ENCODE data around the genes EZHIP, FGD1 and MAGED2.

GRCh38 chrX:49042763-49043066, 442 bp downstream of the TFE3 start:
- PRO-cap, result no peak

DNA sequence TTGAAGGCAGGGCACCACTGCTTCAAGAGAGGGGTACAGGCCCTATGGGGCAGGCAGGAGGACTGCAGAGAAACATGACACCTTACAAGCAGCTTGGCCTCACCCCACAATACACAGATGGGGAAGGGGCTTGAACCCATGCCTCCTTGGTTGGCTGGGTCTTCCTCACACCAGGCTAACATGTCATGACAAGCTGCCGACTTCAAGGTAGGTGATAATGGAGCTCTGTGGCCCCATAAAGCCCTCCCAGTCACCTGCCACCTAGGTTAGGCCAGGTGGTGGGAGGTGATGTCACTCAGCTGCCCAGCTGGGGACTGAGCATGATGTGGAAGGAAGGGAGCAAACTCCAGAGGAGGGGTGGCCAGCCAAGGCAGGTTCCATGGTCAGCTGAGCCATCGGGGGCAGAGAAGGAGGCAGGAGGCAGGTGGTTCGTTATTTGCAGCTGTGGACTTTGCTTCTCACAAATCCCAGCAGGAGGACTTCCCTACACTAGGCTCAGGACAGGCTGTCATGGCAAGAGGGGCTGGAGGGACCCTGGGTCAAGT, 2.0 kb downstream of the CCDC120 start:
- PRO-cap, result no peak

- PRO-cap, result no peak
Observed at GRCh38 chrX:49175535-49176281, 4.0 kb downstream of the PLP2 start.

GRCh38 chrX:51406543-51407070, at the start of gene EZHIP:
Gene EZHIP, plus strand, starts transcription at chrX:51406948.
- PRO-cap, result no peak

DNA sequence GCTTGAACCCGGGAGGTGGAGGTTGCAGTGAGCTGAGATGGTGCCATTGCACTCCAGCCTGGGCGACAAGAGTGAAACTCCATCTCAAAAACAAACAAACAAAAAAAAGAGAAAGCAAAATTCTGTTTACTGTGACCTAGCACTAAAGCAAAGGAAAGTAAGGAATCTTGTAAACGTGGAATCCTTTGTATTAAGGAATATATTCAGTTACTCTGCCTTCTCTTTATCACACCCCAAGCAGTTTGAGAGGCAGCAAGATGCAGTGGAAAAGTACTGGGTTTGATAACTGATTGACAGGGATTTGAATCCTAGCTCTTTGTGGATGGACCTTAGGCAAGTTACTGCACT, 42.6 kb upstream of the MAGED1 start:
- PRO-cap, result no peak

DNA sequence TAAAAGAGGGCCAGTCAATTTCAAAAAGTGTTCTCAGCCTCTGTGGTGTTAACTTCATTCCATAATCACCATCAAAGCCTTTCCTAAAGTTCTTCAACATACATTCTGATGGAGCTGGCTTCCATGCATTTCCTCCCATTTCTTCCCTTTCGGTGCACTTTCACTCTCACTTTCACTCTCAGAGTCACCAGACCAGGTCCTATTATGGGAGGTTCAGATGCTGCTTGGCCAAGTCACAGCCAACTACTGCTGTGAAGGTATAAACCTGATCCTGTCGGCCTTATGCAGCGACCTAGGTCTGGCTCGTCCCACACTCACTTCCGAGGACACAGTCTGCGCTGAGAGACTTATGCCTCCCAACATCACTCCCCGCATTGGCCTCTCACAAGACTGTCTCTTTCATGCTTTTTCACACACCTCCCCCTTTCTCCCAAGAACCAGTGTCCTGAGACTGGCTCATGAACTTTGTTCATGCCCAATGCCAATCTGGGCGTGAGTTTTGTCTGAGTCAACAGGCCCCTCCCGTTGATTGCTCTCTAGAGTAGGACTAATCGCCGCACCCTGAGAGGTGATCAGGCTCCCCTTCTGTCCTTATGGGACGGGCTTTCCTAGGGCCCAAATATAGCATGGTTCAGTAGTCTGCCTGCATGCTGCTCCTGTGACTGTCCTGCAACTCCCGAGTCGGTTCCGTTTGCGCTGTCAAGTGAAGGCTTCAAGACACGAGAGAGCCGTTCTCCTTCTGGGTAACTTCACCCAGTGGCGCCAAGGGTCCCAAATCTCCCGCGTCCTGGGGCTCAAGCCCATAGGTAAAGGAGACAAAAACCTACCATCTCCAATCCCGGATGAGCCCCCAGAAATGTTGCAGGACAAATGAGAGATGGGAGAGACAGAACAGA, 60.9 kb upstream of the XAGE1B start:
- PRO-cap, result no peak

DNA sequence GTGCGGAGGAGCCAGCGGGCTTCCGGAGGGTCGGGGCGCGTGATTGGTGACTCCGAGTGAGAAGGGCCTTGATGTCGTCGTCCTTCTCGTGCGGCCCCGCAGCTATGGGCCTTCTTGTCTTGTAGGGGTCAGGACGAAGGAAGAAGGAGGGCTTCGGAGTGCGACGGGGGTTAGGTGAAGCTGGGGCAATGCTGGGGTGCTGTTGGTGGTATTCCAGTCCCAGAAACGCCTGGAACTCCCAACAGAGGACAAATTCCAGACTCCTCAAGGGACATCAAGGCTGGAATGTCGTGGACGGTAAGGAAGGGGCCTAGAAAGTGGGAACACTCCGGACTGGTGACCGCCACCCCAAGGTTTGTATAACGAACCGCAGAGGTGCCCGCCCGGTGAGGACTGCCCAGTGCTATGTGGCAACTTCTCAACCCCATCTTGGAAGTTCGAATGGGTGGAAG, 362 bp downstream of the XAGE5 start:
- PRO-cap, result no peak

DNA sequence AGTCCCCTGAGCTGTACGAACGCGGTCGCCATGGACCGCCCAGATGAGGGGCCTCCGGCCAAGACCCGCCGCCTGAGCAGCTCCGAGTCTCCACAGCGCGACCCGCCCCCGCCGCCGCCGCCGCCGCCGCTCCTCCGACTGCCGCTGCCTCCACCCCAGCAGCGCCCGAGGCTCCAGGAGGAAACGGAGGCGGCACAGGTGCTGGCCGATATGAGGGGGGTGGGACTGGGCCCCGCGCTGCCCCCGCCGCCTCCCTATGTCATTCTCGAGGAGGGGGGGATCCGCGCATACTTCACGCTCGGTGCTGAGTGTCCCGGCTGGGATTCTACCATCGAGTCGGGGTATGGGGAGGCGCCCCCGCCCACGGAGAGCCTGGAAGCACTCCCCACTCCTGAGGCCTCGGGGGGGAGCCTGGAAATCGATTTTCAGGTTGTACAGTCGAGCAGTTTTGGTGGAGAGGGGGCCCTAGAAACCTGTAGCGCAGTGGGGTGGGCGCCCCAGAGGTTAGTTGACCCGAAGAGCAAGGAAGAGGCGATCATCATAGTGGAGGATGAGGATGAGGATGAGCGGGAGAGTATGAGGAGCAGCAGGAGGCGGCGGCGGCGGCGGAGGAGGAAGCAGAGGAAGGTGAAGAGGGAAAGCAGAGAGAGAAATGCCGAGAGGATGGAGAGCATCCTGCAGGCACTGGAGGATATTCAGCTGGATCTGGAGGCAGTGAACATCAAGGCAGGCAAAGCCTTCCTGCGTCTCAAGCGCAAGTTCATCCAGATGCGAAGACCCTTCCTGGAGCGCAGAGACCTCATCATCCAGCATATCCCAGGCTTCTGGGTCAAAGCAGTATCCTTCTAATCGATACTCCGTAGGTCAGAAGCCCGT, 540 bp downstream of the TSPYL2 start:
- PRO-cap, result no peak

GRCh38 chrX:53196211-53197015, 28.6 kb downstream of the KDM5C start:
- PRO-cap, result no peak

DNA sequence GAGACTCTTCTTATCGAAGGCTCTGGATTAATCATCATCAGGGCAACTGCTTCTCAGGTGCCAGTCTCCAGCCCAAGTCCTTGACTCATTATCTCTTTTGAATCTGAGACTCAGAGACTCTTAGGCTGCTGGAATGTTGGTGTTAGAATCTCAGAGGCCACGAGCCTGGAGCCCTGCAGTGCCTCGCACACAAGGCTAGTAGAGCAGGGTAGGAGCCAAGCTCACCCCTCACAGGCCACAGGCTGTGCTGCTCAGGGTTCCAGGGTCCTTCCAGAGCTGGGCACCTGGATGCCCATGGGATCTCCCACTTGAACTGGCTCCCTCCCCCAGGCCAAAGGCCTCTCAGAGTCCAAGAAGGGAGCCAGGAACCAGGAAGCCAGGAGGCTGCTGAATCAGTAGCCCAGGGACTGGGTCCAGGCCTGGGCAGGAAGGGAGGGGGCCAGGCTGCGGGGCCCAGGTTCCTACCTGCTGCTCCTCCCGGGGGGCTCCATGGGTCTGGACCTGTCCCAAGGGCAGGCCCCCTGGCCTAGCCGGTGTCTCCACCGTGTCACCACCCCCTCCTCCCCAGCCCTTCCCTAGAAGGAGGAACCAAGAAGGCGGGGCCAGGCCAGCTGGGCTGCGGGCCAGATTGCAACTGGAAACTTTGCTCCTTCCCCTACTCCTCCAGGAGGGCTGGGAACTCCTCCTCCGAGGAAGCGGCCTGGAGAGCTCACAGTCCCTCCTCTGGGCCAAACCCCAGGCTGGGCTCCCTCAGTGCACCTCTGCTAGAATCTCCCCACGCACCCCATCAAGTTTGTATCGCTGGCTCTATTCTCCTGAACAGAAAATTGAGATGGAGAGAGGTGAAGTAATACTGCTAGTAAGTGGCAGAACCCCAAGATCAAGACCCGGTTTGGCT, 39.9 kb downstream of the IQSEC2 start:
- PRO-cap, result no peak

DNA sequence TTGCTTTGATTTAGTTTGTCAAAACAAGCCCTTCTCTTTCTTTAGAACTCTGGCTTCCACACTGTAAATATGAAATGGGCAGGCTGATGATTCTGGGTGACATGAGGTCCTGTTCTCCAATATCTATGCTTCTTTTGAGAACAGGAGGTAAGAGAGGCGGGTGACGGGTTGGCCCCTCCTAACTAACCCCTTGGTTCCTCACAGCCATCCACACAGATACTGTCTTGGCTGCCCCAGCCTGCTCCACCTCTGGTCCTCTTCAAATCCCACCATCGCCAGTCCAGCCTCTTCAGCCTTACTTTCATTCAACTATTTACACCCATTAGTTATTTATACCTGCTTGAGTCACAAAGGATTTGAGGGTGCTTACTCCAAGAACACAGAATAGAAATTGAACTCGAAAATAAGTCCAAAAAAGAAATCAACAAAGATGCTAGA, 11.7 kb downstream of the IQSEC2 start:
- PRO-cap, result no peak

DNA sequence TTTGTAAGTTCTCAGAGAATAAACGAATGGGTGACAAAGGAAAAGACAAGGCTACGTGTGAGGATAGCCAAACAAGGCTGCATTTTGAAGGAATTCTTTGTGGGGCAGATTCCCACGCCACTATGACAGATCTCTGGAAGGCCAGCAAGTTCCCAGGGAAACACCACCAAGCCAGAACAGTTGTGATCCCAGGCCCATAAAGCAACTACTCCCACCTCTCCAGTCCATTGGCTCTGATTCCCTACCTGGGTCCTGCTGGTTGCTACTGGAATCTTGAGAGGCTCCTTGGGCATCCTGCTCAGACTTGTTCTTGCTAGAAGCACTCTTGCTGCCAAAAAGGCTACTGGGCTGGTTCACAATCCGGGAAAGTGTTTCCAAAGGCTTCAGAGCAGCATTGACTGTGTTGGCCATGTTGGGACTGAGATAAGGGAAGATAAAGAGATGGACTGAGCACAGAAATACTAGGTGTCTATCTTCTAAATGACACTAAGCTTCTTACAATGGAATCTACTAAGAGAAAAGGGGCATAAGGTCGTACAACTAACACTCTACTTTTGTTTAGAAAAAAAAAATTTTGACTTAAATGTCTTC, 121.6 kb downstream of the HUWE1 start:
- PRO-cap, result no peak

GRCh38 chrX:53682803-53683644, 3.5 kb downstream of the HUWE1 start:
- PRO-cap, result unidirectional peak, plus-strand start at chrX:53683388

DNA sequence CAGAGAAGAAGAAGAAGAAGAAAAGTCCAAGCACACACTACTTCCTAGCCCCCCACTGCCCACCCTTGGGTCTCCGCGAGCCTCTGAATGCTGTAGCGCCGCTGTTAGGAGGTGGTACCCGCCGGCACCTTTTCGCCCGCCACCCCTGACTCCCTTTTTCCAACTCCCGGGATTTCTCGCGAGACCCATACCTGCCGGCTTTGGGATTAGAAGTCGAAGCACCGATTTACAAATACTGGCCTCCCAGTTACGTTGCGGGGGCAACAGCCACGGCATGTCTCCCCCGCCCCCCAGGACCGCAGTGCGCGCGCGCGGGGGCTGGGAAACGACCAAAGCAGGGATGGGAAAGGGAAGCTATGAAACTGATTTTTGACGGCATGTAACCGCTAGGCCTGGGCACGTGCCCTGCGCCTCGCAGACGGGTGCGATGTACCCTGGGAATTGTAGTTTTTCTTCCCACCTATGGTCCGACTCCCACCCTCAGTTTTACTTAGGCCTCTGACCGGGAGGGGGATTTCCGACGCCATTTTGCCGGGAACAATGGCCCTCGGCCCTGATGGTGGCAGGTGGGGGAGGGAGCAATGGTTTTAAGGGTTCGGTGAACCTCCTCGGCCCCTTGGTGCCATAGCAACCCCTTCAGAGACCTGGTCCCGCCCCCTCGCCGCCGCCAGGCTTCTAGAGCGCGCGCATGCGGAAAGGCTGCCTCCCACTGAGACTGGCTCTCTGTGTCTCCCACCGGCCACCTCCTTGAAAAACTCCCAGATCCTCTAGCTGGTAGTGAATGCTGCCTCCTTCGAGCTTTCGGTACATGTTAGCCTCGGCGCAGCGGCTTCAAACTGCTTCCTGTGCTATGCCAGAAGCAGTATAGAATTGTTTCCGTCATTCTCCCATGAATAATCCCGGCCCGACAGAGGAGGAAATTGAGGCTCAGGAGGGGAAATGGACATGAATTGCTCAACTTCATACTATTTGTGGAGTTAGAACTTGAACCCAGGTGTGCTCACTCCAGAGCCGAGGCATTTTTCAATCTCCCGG, 81.5 kb upstream of the TSR2 start:
- PRO-cap, result no peak

DNA sequence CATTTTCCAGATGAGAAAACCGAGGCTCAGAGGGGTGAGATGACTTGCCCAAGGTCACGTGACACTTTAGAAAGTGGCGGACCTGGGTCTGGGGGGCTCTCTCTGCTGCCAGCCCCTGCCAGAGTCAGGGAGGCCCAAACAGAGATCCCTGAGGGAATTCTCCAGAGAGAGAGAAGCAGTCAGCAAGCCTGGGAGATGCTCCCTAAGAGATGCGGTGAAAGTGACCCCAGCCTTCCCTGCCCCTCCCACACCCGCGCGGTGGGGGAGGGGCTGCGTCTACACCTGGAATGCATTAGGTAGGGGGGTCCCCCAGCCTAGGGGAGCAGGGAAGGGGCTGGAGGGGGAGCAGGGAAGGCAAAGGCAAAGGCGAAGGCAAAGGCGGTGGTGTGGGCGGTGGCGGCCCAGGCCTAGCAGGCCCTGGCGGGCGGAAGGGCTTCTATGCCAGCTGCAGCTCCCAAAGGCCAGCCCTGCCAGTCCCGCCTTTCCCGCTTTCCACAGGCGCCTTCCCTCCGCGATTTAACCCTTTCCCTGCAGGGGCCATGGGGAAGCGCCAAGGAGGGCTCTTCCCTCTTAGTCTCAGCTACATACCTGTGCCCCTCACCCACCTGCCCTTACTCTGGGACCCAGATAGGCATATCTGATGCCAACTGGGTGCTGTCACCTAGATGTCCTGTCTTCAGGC, 12.9 kb downstream of the FGD1 start:
- PRO-cap, result no peak

GRCh38 chrX:54495436-54496420, at the start of gene FGD1:
Gene FGD1, minus strand, starts transcription at chrX:54496234.
- PRO-cap, result no peak

DNA sequence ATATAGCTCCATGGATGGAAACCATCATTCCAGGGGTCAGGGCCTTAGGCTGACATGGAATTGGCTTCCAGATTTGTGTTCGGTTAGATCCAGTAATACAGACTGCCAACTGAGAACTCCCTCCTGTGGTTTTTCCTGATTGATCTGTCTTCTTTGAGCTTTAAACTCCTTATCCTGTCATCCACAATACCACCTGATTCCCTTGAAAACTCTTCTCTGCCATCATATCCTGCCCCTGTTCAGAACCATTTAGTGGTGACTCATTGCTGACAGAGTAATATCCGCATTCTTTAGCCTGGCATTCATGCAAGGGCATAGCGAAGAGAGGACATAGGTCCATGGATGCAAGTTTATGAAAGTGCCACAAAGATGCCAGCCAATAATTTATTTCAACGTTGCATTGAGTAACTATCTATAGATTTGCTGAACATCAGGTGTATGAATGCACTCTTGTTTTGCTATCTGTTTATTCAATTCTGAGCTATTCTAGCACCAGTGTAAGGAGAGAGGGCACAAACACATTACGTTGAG, 76.6 kb downstream of the ITIH6 start:
- PRO-cap, result no peak

- PRO-cap, result no peak
Observed at GRCh38 chrX:54807343-54807835, at the start of gene MAGED2. Gene MAGED2, plus strand, starts transcription at chrX:54807745.

DNA sequence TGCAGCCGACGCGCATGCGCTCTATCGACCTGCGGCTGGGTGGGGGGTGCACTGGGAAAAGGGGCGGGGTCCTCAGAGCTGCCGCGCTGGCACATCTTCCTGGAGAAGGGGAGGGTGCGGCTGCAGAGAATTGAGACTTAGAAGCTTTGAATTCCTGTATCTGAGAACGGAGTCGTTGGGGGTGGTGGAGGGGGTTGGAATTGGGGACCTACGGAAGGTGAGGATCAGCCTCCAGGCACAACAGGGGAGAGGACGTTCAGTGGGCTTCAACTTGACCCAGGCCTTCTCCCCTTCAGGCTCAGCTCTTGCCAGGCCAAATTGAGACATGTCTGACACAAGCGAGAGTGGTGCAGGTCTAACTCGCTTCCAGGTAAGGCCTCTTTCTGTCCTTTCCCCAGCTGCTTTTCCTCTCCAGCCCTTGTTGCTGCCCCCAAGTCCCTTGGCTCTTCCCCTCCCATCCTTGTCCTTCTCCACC, 1.5 kb downstream of the MAGED2 start:
- PRO-cap, result no peak

GRCh38 chrX:54834289-54834706, 26.8 kb downstream of the MAGED2 start:
- PRO-cap, result no peak

Measured in SP-49 (cell line).